Left ventricle myocardium (tissue), 1 donor: Measurements from ENCODE around the gene ANKEF1.

DNA sequence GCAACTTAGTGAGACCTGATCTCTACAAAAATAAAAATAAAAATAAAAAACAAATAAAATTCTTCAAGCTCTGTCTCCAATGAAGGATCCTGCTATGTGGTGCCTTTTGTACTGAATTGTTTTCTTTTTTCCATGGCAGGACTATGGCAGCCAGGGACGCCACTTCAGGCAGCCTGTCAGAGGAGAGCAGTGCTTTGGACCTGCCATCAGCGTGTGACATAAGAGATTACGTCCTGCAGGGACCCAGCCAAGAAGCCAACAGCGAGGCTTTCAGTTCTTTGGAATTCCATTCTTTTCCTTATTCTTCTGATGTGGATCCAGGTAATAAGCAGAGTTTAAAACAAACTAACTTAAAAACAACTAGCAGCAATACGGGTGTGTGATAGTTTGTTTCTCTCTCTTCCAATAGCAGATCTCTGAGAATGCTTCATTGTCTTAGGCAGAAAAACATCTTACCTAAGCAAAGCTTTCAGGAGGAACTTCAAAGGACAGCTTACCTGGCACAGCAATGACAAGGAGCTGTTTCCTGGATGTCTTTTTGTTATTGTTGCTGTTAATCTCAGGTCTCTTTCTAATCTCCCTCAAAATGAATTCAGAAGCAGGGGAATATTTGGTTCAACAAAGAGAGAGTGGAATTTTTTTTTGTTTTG is 22.6 kb downstream of the SHLD1 start:
- PRO-cap, result unidirectional peak, plus-strand start at position 225 of the sequence

- PRO-cap, result no peak
Measured at GRCh38 chr20:5821438-5822151, 71.4 kb downstream of the SHLD1 start.

DNA sequence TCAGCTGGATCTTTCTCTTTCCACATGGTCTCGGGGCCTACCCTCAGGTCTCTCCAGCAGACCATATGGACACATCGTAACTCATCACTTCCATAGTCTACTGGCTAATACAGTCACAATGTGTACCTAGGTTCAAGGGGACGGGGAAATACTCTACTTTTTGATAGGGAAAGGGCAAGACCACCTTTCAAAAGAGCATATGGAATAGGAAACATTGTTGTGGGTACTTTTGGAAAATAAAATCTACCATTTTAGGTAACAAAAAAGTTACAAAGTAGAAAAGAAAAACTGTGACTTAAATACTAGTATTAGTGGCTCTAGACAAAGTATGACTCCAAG is 169.8 kb upstream of the FERMT1 start:
- PRO-cap, result no peak

DNA sequence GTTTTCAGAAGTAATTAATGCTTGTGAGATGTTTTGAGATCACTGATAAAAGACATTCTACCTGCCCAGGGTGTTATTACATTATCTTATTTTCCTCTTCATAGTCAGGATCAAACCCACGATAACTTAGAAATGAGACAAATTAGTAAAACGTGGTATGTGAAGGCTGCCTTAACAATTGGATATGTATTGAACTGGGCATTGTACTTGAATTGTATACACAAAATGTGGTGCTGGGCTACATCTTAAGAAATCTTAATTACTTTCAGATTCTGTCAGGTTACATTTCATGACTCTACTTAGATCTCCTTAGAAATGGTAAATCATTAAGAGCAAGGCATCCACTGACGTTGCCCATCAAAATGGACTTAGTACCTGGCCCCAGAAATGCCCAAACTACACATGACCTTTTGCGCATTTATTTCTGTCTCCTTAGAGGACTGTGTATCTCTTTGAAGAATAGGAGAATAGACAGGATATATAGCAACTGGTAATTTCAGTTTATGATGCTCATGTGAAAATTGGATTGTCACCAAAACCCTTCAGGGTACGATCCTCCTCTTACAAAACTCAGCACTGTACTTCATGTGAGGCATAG is 61.6 kb upstream of the BMP2 start:
- PRO-cap, result no peak

DNA sequence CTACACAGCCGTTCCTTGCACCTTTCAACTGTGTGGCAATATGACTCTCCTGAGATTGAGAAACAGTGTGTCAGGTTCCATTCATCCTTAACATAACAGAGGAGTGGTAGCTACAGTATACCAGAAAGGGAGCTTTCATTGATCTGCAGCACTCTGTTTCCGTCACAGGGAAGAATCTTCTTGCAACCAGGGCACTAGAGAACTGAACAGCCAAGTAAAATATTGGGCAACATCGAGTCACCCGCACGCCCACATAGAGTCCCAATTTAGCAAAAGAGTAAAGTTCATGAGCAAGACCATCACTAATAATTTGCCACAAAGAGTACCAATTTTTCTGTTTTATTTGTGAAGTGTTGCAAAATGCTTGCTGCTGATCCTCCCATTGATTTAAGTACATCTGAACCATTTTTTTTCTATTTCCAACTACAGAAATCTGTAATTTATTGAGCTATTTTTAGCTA is 354.9 kb downstream of the HAO1 start:
- PRO-cap, result no peak

GRCh38 chr20:7937863-7938092 is 2.5 kb downstream of the HAO1 start:
- PRO-cap, result no peak

GRCh38 chr20:7996929-7997799 is 22.4 kb downstream of the TMX4 start:
- PRO-cap, result no peak

GRCh38 chr20:8096292-8096644 is 35.8 kb upstream of the PLCB1 start:
- PRO-cap, result no peak

DNA sequence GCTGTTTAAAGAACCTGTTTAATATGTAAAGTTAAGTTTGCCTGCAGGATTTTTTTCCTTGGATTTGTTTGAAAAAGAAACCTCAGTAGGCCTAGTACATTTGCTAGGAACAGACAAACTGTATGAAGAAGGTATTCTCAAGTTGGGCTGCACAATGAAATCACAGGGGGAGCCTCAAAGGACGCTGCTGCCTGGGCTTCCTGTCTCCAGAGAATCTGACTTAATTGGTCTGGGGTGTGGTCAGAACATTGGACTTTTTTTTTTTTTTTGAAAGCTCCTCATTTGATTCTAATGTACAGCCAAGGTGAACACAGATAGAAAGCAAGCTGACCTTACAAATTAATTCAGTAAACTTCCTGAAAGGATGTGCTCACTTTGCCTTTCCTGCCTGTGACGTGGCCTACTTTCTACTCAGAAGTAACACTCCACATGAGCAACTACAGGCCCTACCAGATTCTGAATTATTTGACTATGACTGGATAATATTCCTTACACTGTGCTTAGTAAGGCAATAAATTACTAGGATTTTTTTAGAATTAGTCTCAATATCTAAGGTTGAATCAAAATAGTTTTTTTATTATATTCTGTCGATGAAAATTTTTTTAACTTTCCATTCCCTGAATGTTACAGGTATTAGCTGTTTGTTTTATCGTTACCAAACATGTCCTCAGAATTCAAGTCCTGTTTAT is 29.6 kb downstream of the PLCB1 start:
- PRO-cap, result no peak

DNA sequence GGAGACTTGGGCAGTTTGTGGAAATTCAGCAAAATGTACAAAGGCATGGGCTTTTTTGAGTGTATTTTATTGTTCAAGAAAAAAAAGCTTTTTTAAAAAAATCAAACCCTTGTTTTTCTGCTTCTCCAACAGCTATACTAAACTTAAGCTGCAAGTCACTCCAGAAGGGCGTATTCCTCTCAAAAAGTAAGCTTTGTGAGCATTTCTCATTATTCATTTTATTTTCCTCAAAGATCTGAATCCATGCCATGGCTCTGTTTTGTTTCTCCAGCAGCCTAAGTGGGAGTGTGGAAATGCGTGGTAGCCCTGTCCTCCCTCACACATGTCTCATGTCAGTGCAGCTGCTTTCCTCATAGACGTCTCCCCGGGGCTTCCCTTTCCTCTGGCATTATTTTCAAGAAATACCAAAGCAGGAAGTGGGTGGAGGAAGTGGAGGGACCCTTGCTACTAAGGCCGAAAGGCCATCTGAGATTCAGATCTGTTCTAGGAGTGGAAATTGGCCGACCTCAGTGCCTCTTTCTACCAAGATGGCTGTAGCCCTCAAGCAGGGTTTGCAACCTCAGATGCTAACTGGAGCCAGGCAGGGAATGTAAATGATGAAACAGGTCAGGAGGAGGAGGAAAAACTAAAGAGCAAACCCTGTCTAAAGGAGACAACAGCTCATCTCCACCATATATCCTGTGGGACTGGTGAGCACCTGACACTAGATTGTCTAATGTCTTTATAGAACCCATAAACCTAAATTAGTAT is 420.9 kb upstream of the PLCB4 start:
- PRO-cap, result no peak

DNA sequence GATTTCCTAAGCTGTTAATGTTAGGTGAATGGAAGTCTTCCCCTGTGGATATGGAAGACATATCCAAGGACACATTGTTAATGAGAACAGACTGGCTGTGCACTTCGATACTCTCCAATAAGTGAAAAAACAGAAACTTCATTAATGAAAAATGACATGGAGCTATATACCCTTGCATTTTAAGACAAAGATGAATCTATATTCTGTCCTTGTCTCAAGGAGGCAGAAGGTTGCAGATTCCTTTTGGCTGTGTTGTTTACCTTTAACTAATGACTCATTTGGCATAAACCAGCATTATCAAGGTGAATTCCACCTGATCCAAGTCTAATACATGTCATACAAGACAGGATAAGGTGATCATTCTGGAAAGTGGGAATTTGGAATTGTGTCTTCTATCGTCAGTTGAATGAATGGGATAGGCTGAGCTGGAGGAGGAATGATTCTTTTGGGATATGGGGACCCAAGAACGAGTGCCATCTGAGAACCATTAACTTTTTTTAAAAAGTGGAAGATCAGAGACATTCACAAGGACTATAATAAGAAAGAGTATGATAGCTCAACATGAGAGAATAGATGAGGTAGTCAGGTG is 192.9 kb downstream of the PLCB4 start:
- PRO-cap, result no peak

- PRO-cap, result no peak
Measured at GRCh38 chr20:9401992-9402652, 112.3 kb upstream of the LAMP5 start.

DNA sequence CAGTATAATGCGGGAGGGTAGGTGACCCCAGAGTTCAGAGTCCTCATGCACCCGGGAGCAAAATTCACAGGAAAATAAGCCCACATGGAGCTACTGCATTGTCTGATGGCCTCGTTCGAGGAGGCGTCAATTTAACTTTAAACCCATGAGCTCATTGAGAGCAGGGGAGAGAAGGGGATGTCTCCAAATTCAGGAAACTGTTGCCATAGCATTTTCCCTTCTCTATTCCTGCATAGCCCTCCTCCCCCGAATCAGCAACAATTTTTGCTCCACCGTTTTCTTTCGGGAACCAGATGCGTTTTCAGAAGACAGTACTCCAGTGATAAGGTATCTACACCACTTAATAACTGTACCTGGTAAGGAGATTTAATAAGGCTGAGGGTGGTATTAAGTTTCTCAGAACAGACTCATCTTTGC is 315 bp upstream of the LAMP5 start:
- PRO-cap, result no peak

DNA sequence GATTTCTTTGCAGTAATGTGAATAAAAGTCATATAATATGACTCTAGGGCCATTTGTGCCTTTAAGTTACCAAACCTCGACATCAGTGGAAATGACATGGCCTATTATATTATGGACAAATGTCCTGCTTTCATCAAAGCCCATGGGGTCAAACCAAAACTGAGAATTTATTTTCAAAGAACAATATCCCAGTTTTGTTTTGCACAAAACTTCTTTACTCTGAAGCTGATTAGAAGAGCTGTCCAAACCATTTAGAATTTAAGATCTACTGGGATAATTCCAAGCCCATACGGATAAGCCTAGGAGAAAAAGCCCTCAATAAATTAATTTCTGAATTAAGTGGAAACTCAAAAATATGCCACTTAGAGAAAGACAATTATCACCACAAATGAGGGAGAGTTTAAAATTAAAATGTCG is 81.0 kb upstream of the ANKEF1 start:
- PRO-cap, result no peak

- PRO-cap, result bidirectional peak, plus-strand start at chr20:10035082, minus-strand start at chr20:10034842
Measured at GRCh38 chr20:10034555-10035553, at the start of gene ANKEF1. ANKEF1 (plus strand) TSS chr20:10034987.

DNA sequence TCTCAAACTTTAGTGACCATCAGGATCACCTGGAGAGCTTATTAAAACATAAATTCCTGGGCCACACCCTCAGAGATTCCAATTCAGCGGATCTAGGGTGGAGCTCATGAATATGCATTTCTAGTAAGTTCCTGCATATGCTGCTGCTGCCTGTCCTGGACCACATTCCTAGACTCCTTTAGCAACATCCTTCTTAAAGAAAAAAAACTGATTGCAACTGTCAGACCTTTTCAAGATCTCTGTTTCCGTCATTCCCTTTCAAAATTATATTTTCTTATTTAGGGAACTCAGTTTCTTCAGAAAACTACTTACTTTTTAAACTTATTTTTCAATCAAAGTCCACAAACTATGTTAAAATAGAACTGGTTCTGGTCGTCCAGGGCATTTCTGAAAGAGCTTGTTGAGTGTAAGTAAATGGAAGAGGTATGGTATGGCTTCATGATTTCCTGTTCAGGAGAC is 31.3 kb downstream of the SNAP25 start:
- PRO-cap, result no peak

- PRO-cap, result no peak
Measured at GRCh38 chr20:10558413-10559296, 115.1 kb downstream of the JAG1 start.

- PRO-cap, result no peak
Measured at GRCh38 chr20:10619285-10620091, 54.3 kb downstream of the JAG1 start.

DNA sequence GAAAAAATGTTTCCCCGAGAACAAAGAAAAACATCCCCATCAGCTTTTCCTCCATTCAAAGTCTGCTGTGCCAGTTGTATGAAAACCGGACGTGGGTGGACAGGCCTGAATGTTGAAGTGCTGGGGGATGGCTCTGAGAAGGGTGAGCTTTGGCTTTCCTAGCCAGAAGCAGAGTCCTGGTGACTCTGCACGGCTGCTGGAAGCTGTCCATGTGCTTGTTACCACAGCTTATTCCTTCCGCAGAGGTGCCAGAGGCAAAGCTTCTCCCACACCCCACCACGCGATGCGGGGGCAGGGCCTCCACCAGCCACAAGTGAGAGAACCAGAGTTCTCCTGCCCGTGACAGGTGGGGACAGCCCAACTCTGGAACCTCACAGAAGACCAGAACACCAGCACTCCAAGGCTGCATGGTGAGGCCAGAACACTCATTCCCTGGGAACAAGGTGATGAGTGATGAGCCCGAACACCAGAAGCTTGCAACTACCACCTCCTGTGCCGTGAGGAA is 36.8 kb downstream of the JAG1 start:
- PRO-cap, result no peak

DNA sequence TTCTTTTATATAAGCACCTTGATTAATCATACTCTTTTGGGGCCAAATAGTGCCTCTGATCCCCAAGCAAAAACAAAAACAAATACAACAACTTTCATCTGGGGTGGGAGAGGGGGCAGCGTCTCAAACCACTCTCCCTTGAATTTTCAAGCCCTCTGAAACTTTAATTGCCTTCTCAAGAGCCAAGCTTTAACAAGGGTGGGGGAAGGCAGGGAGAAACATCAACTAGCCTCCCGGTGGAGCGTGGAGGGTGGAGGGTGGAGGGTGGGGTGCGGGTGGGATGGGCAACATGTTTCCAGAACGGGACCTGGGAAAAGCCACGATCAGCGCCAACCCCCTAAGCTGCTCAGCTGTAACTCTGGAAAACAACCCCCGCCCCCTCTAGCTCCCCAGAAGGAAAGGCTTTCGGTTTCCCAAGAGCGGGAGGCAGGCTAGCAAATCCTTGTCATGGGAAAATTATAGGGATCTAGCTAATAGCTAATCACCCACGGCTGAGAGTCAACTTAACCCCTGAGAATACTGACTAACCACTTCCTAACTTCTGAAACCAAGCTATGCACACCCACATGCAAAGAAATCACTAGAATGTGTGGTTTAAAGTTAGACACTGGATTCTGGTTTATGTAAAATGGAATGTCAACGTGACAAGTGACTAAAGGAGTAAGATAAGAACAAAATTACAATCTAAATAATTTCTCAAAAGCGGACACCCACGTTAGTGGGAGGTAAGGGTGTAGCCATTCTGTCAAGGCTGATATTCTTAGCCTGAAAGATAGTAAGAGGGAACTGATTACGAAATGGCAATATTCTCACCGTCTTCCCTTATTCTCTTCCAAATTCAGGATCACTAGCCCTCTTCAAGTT is 20.2 kb downstream of the JAG1 start:
- PRO-cap, result no peak